Caco-2 (cell line): ENCODE results near the genes SULT2B1, FUT2 and RASIP1.

DNA sequence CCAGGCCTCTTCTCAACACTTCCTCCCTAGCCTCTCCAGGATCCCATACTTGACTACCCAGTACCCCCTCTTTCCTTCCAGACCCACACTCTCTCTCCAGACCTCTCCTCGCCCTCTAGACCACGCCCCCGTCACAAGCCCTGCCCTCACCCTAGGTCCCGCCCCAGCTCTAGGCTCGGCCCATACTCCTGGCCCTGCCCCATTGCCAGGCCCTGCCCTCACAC, 19.0 kb downstream of the LMTK3 start:
- PRO-cap = no peak
- RRBS = no CpG with 5 or more reads among the region's 5 CpGs

DNA sequence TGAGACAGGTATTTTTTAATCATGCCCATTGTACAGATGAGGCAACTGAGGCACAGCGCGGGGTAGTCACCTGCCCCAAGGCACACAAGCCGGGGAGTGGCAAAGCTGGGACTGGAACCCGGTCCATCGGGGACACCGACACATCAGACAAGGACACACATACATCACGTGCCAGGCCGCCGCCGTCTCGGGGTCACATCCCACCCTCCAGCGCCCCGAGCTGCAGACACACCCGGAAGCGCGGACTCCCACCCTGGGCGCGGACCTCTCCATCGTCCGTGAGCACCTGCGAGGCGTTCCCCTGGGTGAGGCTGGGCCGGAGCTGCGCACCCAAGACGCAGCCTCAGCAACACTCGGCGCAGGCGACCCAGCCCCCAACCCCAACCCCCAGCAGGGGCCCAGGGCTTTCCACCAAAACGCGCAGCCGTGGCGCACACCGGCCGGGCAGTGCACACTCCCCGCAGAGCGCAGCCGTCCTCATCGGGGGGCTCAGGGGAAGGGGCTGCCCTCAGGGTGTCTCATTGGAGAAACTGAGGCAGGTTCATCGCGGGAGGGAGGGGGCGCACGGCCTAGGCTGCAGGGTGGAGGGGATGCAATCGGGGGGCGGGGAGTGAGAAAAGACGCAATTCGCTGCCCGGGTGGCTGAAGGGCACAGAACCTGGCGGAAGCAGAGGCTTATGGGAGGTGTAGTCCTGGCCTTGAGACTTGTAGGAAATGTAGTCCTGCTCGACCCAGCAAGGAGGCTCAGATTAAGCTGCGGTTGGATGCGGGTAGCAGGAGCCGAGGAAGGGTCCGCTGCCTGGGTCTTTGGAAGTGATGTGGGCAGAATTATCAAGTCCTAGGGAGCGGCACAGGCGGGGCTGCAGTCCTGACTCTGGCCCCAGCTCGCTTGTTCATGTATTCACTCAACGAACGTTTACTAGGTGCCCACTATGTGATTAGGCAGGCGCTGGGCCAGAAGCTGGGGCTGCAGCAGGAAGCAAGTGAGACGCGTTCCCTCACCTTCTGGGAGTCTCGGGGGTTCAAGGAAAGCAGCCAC, 2.0 kb upstream of the LMTK3 start:
- PRO-cap = bidirectional peak, plus-strand start at position 414 of the sequence, minus-strand start at position 351 of the sequence; bidirectional peak, plus-strand start at position 747 of the sequence, minus-strand start at position 619 of the sequence
- RRBS = 7% methylated on average over 20 of the region's 62 CpGs

- PRO-cap = no peak
- RRBS = 97% methylated on average over 2 of the region's 32 CpGs
These were observed at the start of gene SULT2B1 for GRCh38 chr19:48551552-48552339. TSS of gene SULT2B1 (plus strand) at chr19:48552172.

DNA sequence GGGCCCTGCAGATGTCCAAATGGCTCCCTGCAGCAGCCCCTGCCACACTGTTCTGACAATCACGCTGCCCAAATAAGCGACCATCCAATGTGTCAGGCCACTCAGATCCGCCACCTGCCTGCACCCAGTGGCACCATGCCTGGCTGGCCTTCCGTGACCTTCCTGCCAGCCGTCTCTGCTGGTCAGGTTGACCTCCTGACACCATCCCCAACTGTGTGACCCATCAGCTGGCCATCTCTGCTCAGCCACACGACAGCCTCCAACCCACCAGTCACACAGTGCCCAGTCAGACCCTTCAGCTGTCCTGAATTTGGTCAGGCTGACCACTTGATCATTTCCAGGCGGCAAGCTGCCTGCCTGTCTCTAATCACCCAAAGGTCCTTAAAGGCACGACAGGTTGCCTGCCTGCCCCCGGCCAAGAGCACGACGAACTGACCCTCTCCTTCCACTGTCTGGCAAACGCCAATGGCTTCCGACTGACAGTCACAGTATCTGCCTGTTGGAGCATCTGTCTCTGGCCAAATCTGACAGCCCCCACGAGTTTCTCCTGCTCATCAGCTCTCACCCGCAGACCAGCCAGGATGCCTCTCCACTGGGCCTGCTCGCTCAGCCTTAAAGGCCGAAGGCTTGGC, 1.3 kb downstream of the FAM83E start:
- PRO-cap = no peak
- RRBS = no CpG with 5 or more reads among the region's 17 CpGs

DNA sequence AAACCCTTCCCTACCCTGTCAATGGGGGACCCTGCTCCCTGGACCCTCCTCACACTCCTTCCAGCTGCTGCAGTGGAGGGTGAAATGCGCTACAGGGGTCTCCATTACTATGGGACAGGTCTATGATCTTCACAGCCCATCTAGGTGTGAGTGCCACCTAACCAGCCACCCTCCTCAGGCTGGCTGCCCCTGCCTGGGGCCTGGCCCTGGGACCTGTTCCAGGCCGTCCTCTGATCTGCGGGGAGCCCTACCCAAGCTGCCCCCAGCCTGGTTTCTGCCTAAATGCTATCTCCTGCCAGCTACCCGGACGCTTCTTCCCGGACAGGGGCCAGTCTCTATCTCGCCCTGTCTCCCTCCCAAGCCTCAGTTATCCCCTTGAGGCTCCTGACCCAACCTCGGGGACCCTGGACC, 734 bp downstream of the FAM83E start:
- PRO-cap = no peak
- RRBS = no CpG with 5 or more reads among the region's 8 CpGs

- PRO-cap = no peak
- RRBS = 95% methylated on average over 3 of the region's 45 CpGs
These were observed 8.4 kb downstream of the DBP start for GRCh38 chr19:48628424-48629465.

DNA sequence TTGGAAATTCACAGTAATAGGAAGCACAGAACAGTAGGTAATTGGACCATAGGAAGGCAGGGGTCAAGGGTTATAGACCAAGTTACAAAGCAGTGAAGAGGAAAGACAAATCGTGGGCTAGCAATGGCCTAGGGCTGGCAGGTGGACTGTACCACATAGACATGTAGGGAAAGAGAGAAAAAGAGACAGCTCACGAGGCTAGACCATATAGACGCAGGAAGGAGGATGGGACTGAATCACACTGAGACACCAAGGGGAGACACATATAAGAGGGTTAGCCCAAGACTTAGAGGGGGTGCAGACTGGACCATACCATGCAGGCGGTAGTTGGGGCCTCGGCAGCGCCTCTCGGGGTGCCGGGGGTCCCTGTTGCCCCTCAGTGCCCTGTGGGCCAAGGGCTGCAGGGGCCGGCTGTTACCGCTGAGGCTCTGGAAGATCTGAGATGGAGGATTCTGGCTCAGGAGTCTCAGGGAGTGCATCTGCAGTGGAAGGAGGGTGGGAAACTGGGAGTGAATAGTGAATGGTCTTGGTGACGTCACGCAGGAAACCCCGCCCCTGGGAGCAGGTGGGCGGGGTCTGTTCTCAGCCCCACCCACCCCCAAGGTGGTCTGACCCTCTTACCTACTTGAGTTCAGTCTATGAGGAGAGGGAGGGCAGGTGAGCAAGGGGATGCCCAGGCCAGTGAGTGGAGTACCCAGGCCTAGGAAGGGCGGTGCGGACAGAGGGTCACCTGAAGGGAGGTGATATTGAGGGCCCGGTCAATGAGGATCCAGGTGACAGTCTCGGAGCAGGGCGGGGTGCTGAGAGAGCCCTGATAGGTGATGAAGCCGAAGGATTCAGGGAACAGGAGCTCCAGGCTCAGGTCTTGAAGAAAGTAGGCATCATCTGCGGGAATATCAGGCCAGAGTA, 1.6 kb upstream of the DBP start:
- PRO-cap = no peak
- RRBS = 96% methylated on average over 2 of the region's 21 CpGs

DNA sequence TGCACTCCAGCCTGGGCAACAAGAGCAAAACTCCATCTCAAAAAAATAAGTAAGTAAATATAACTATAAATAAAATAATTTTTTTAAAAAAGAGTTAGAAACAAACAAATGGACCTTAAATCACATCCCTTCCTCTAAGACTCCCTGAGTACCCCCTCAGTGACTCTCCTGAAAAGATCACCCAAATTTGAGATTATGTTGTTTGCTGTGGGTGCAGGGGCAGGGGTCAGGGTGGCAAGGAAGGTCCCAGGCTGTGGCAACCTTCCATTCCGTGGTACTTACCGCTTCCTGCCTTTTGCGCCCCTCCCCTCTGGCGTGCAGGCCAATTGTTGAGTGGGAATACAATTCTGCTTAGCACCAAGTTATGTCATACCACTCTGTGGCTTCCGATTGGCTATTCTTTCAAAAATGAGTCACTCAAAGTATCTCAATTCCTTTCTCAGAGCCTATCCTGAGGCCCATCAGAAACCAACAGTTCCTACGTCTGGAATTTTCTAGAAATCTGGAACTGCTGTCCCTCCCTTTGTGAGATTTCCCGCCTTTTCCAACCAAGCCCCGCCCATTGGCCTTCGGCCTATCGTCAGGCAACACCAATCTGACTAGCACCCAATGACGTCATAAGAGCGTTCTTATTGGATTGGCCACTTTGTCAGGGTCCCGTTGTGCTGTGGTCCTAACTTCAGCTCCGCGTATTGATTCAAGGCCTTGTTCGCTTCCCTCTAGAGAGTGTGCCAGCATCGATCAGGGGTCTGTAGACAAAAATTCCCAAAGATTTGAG, 12.0 kb downstream of the NTN5 start:
- PRO-cap = no peak
- RRBS = no CpG with 5 or more reads among the region's 17 CpGs

- PRO-cap = bidirectional peak, plus-strand start at chr19:48695975, minus-strand start at chr19:48695804
- RRBS = 23% methylated on average over 3 of the region's 10 CpGs
These were observed at the start of gene FUT2 for GRCh38 chr19:48695727-48696131. TSS of gene FUT2 (plus strand) at chr19:48695971.

- PRO-cap = no peak
- RRBS = 96% methylated on average over 6 of the region's 17 CpGs
These were observed at the start of gene RASIP1 for GRCh38 chr19:48740412-48741010. TSS of gene RASIP1 (minus strand) at chr19:48740610.

DNA sequence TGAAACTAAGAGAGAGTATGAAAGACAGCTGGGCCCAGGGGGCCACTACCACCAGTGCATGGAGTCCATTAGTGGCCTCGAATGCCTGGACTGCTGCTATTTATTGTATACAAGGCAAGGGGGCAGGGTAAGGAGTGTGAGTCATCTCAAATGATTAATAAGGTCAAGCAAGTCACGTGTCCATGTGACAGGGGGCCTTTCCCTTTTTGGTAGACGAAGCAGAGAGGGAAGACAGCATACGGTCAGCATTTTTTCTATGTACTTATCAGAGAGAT, 25.4 kb downstream of the FGF21 start:
- PRO-cap = bidirectional peak, plus-strand start at position 212 of the sequence, minus-strand start at position 73 of the sequence
- RRBS = no CpG with 5 or more reads among the region's 4 CpGs

GRCh38 chr19:48874207-48874351, 1.9 kb downstream of the PPP1R15A start:
- PRO-cap = no peak

DNA sequence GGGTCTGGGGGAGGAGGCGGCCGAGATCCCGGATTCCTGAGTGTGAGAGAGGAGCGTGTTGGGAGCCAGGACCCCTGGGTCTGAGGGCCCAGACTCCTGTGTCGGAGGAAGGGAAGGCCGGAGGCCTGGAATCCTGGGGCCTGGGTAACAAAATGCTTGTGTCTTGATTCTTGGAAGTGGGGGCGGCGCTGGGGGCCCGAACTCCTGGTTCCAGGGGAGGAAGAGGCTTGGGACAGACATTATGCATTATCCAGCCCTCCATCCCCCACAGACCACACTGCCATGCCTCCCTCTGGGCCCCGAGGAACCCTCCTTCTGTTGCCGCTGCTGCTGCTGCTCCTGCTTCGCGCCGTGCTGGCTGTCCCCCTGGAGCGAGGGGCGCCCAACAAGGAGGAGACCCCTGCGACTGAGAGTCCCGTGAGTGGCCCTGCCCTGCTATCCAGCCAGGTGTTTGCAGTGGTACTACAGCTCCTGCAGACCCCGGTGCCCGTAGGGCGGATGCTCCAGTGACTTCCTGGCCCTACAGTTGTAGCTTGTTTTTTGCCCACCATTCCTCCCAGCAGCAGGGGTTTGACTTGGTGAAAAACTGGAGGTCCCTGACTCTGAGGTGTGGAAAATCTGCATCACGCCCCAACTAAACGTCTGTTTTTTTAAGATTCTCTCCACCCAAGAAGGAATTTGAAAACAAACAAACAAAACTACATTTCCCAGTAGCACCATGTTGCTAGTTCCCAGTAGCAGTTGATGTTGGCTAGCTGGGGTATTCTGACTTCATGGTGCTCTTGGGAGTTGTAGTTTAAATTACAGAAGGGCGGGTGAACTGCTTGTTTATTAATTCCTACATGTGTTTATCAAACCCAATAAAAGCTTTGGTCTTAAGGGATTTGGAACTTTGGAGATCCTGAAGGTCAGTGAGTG, 662 bp downstream of the NUCB1 start:
- PRO-cap = no peak
- RRBS = 14% methylated on average over 6 of the region's 24 CpGs

- PRO-cap = no peak
- RRBS = no CpG with 5 or more reads among the region's 4 CpGs
These were observed 2.0 kb downstream of the FTL start for GRCh38 chr19:48967231-48967390.

GRCh38 chr19:48969789-48970366, 4.8 kb downstream of the FTL start:
- PRO-cap = unidirectional peak, plus-strand start at chr19:48970154
- RRBS = no CpG with 5 or more reads among the region's 13 CpGs

GRCh38 chr19:49055734-49056478, 1.6 kb downstream of the CGB7 start:
- PRO-cap = bidirectional peak, plus-strand start at chr19:49056273, minus-strand start at chr19:49056196
- RRBS = 4% methylated on average over 23 of the region's 53 CpGs

GRCh38 chr19:49128775-49129252, 9.5 kb downstream of the PPFIA3 start:
- PRO-cap = no peak
- RRBS = no CpG with 5 or more reads among the region's 10 CpGs

GRCh38 chr19:49160364-49160815, 2.8 kb downstream of the TRPM4 start:
- PRO-cap = no peak
- RRBS = no CpG with 5 or more reads among the region's 6 CpGs

DNA sequence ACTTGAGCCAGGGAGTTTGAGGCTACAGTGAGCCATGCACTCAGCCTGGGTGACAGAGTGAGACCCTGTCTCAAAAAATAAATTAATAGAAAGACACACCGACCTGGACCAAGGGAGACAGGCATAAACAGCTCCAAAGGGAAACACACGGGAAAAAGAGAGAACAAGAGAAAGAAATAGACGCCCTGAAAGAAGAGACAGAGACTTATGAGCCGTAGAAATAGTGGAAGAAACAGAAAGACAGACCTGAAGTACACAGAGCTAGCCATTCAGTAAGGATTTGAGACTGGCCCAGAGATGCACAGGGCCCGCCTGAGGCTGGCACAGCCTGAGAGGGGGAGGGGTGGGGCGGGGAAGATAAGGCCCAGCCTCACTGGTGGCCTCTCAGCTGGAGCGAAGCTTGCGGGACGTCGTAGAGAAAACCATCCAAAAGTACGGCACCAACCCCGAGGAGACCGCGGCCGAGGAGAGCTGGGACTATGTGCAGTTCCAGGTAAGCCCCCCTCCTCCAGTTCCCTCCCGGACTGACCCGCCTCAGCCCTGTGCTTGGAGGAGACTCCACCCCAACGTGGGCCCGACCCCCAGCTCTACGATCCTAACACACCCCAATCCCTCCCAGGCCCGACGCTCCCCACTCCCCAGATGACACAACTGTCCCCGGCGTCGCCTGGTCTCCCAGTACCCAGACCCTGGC, 2.5 kb downstream of the CD37 start:
- PRO-cap = no peak
- RRBS = no CpG with 5 or more reads among the region's 25 CpGs

- PRO-cap = no peak
- RRBS = no CpG with 5 or more reads among the region's 7 CpGs
These were observed 6.2 kb downstream of the TEAD2 start for GRCh38 chr19:49356054-49356404.